ENCODE measurements around a stretch of chr11.

DNA sequence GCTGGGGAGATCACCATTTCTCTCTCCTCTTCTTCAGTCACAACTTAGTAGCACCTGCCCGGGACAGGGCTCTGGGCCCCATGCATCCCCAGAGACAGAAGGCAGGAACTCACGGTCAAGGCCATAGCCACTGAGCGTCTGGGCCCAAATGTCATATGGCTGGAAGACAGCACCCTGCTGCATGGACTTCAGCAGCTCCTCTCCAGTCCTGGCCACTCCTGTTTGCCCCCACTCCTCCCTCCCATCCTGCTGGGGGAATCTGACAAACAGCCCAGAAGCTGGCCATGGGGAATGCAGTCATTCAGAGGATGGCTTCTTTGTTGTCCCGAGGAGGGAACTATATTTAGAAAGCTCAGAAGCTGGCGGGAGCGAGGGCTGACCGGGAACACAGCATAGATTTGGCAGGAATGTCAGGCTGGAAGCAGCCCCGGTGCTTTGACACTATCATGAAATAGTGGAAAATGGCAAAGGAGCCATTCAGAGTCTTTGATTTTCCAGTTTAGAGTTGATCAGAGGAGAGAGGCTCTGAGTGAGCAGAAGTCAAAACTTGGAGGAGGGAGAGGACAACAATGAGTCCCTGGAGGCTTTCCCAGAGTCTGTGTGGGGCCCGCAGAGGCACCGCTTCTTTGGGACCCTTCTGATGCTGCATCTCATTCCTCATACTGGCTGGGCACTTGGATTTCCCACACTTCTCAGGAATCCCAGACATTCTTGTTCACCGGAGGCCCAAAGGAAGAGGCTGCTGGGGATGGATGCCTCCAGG is 34.9 kb downstream of the DKK3 start:
- PRO-cap: no peak

DNA sequence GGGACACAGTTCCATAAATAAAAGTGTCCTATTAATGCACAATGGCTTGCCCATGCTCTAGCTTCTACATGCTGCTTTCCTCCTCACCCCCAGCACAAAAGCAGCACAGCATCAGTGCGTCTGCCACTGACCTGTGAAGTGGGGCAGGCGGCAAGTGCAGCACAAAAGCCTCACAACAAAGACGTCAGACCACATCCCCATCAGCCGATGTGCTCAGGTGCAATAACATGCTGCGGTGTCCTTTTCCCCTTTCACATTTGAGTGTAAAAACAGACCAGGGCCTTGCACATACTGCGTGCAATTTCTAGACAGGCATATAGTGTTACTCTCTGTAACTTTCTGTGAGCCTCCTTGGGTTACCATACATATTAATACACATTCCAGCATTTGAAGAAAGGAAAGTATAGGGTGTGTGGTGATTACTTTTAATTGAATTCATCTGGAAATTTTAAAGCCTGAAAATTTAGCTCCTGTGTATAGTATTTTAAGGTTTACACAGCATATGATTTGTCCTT is 12.7 kb downstream of the DKK3 start:
- PRO-cap: no peak

DNA sequence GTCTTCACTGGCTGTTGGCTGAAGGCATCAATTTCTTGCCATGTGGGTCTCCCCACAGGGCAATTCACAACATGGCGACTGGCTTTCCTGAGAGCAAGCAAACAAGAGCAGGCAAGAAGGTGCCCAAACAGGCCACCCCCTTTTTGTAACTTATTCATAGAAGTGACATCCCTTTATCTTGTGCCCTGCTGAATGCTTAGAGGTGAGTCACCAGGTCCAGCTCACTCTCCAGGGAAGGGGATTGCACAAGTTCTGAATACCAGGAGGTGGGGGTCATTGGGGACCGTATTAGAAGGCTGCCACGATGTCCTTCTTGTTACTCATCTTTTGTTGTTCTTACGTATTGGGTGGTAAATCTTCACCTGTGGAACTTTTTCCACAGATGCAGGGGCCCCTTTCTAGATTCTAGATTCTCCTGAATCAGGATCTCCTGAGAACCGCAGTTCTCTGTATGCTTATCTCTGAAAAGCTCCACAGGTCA is 44.2 kb upstream of the MICAL2 start:
- PRO-cap: no peak

GRCh38 chr11:12086087-12087080 is 24.0 kb upstream of the MICAL2 start:
- PRO-cap: no peak

DNA sequence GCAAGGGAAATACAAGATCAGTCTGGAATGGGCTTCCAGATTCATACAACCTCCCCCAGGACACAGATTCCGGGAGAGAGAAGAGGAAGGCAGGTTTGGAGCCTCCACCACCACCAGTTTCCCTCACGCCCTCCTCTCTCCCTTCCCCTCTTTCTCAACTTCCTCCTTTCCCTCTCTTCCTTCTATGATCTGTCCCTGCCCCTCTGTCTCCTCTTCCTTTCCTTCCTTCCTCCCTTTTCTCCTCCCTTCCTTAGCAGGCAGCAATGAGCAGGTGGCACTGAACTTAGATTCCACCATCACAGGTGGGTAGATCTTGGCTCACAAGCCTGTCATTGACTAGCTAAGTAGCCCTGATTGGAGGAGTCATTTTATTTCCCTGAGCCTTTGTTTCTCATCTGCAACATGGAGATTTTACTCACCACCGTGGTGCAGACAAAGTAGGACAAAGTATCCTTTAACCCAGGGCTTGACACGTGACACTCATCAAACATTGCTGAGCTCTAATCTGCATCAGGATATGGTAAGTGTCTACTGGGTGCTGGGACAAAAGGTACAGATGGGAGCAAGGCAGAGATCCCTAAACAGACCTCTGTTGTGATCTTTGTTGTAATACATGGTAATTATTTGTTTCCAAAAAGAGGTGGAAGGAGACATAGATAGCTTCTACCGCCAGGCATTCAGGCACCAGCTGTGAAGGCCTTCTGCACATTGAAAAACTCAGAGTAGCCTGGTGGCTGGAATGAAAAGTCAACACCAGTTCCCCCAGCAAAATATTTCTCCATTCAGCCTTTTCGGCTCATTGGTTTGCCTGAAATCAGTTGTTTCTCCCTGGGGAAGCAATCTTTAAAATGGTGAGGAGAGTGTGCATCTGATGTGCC is 18.5 kb upstream of the MICAL2 start:
- PRO-cap: bidirectional peak, plus-strand start at position 555 of the sequence, minus-strand start at position 428 of the sequence

DNA sequence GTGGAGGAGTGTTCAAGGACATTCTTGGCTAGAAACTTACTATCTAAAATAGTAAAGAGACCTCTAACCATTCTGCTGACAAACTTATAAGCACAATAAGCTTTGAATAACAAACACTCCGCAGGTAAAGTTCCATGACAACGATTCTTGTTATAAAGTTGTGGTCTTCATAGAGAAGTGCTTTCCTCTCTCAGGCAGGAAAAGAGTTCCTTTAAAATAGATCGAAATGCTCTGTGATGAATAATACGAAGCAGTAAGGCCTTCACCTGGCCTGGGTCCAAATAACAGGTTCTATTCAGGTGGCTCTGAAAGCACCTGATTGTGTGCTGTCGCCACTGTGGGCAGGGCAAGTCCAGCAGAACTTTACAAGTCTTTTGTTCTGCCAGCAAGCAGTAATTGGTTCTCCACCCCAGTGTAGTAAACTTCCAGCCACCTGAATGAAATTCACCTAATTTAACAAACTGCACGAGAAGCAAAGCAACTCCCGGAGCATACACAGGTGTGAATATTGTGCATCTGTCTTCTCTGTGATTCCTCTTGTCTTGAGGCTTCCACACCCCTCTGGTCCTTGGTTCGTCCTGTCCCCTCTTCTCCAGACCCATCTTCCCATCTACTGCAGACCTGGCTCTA is 15.1 kb upstream of the MICAL2 start:
- PRO-cap: no peak

DNA sequence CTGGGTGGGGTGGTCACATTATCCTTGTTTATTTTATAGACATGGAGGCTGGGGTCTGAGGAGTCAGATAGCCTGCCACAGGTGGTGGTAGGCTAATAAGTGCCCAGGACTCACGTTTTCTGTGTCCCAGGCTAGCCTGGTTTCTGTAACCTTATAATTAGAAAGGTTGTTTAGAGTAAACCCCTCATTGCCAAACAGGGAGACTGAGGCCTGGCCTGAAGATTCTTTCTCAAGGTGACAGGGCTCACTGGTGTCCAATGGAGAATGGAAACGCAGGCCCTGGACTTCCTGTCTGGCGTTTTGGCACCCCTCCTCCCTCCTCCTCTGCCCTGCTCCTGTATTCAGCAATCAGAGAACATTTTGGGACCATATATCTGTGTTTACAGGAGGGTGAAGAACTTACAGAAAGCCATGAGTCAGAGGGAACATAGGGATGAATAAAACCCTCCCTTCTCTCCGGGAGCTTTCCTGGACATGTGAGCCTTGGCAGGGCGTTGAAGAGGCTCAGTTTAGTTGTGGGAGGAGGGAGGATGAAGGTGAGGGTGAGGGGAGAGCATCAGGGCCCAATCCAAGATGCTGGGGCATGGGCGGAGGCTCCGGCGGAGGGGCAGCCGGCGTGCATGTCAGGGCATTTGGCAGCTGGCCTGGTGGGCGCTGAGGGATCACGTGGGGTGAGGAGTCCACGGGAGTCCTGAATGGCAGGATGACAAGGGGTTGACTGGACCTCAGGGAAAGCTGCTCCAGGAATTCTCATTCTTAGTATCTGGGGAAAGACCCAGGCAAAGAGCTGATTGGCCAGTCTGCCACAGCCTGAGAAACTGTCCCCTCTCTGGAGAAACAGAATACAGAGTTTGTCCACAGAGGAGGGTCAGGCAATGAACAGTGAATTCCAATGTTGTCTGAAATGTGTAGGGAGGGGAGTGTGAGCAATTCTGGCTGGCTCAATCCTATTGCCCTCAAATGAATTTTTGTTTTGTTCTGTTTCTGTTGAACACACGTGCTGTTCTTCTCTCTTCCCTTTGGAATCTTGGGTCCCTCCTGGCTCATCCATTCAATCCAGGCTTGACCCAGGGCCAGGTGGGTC is 28.9 kb downstream of the MICAL2 start:
- PRO-cap: no peak

GRCh38 chr11:12164056-12164696 is 53.8 kb downstream of the MICAL2 start:
- PRO-cap: no peak

DNA sequence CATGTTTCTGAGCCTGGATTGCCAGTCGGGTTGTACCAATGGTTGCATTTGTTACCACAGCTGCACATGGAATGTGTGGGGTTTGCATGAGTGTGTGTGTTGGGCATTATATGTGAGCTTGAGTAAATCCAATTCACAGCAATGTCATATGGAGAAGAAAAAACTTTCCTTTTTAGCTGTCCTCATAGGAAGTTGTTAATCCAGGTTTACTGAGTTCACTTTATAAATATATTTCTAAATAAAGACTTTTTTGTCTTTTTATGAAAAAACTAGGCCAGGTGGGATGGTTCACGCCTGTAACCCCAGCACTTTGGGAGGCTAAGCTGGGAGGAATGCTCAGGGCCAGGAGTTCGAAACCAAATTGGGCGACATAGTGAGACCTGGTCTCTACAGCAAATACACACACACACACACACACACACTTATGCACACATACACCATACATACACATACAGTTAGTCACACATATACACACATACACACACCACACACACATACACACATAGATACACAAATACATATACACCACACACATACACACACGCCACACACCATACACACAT is 57.4 kb downstream of the MICAL2 start:
- PRO-cap: no peak

- PRO-cap: no peak
These were observed 60.5 kb downstream of the MICAL2 start for GRCh38 chr11:12170917-12171290.

DNA sequence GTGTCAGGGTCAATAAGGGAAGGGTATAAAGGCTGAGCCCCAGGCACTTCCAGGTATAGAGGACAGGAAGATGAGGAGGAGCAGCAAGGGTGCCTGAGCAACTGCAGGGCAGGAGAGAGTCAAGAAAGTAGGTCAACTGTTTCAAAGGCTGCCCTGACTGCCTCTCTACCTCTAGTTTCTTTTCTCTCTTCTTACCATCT is 86.0 kb downstream of the MICAL2 start:
- PRO-cap: no peak

- PRO-cap: no peak
These were observed 128.9 kb downstream of the MICAL2 start for GRCh38 chr11:12239248-12239832.

DNA sequence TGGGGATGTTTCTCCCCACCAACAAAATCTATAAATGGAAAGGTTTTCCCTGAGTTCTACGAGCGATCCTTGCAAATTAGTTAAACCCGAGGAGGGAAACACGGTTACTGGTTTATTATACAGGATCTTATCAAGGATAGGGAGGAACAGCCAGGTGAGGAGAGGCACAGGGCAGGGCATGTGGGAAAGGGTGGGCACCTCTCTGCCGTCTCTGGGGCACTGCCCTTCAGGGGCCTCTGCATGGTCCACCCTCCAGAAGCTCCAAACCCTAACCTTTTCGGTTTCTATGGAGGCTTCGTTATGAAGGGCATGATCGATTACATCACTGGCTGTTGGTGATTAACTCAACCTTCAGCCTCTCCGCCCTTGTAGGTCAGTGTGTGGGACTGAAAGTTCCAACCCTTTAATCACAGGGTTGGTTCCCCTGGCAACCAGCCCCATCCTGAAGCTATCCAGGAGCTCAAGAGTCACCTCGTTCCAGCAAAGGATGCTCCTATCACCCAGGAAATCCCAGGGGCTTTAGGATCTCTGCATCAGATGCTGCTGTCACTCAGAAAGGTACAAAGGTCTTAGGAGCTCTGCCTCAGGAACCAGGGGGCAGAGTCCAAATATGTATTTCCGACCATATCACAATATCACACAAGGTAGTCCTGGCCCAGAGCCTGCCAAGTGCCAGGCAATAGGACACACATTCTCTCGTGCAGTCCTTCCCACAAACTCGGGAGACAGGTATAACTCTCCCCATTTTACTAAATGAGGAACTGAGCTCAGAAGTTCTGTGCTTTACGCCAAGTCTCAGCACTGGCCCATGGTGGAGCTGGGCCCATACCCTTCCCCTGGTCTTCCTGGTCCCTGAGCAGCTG is 123.6 kb upstream of the PARVA start:
- PRO-cap: unidirectional peak, minus-strand start at position 277 of the sequence; unidirectional peak, plus-strand start at position 668 of the sequence

GRCh38 chr11:12329105-12329620 is 48.2 kb upstream of the PARVA start:
- PRO-cap: no peak

DNA sequence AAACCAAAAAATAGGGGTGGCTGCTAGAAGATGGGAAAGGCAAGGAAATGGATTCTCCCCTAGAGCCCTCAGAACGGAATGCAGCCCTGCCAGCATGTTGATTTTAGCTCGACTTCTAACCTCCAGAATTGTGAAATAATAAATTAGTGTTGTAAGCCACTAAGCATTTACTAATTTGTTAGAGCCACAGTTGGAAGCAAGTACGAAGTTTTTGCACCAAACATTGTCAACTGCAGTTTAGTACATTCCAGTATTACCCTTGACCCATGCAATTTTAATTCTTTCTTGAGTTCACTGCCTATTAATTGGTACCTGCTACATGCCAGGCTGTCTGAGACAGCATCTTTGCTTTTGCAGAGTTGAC is 32.2 kb downstream of the PARVA start:
- PRO-cap: no peak

- PRO-cap: no peak
These were observed 32.8 kb downstream of the PARVA start for GRCh38 chr11:12409992-12410800.

GRCh38 chr11:12767024-12767345 is 92.8 kb downstream of the TEAD1 start:
- PRO-cap: no peak

DNA sequence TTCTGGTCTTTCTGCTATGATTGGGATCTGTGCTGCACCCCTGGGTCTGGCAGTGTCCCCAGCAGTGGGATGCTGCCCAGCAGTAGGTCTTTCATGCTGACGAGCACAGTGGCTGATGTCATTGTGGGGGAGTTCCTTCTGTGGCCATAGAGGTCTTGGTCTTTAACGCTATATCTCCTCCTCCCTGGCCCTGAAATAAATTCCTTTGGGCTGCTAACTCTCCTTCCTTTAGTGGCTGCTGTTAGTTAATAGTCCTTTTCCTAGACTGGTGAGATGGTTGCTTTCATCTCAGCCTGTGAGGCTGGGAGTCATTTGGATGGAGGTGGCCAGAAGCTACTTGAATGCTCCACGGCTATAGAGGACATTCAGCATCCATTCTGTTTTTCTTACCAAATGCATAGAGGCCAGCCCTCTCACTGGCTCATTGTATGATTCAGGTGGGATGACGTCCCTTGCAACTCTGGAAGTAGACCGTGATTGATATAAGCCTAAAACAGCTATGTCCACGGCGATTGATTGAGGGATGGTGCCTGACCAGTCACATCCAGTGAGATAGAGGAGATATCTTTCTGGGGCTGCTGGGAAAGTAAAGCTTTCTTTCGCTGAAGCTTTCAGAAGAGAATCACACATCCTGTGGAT is 136.5 kb downstream of the TEAD1 start:
- PRO-cap: no peak

GRCh38 chr11:12868568-12869158 is 140.5 kb upstream of the RASSF10 start:
- PRO-cap: no peak

- PRO-cap: no peak
These were observed 40.6 kb upstream of the RASSF10 start for GRCh38 chr11:12968592-12968810.

Data from ileum (tissue), 1 donor.